ENCODE results near the gene MTARC2.

- PRO-cap, 7 experiments: no peak in any of the 7 experiments
- RAMPAGE, long total RNA, 2 experiments: no peak in any of the 2 experiments
Observed at GRCh38 chr1:220272736-220272979, 405 bp upstream of the RAB3GAP2 start.

DNA sequence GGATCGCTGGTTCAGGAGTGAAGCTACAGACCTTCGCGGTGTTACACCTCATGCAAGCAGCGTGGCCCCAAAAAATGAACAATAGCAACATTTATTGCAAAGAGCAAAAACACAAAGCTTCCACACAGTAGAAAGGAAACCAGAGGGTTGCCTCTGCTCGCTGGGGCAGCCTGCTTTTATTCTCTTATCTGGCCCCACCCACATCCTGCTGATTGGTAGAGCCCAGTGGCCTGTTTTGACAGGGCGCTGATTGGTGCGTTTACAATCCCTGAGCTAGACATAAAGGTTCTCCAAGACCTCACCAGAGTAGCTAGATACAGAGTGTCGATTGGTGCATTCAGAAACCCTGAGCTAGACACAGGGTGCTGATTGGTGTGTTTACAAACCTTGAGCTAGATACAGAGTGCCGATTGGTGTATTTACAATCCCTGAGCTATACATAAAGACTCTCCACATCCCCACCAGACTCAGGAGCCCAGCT lies 52.8 kb upstream of the MARK1 start:
- PRO-cap, 7 experiments: no peak in any of the 7 experiments
- RAMPAGE, long total RNA, 2 experiments: no peak in any of the 2 experiments

DNA sequence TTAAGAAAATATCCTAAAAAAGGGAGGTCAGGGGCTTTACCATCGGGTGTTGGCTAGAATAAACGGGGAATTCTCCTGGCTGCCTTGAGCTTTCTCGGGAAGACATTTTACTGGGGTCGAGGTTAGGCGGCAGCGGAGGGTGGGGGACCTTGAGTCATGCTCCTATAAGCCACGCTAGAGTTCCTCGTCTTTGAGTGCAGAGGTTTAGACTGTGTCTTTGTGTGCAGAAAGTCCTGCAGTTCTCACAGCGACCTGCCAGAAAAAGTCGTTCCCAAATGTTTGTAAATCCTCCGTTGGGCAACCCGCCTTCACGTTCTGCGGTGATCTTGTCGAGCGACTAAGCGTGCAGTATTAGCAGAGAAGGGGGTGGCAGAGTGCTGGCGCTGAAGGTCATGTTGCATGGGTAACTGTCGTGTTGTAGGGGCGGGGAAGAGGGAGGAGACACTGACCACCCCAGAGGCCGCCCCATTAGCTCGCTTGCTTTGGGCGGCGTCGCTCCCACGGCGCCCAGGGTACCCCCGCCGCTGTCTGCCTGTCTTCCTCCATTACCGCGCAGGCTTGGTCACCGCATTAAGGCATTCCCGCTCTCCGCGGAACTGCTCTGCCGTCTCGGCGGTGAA lies at the start of gene MTARC2:
TSS of gene MTARC2 (plus strand) at position 544 of the 620 bp plus-strand sequence.
- PRO-cap, 7 experiments: peak in 7 of 7 experiments; most common plus-strand start position 545 of the sequence (in 7); most common minus-strand start position 379 of the sequence (in 7)
- RAMPAGE, long total RNA, 2 experiments: no peak in any of the 2 experiments

DNA sequence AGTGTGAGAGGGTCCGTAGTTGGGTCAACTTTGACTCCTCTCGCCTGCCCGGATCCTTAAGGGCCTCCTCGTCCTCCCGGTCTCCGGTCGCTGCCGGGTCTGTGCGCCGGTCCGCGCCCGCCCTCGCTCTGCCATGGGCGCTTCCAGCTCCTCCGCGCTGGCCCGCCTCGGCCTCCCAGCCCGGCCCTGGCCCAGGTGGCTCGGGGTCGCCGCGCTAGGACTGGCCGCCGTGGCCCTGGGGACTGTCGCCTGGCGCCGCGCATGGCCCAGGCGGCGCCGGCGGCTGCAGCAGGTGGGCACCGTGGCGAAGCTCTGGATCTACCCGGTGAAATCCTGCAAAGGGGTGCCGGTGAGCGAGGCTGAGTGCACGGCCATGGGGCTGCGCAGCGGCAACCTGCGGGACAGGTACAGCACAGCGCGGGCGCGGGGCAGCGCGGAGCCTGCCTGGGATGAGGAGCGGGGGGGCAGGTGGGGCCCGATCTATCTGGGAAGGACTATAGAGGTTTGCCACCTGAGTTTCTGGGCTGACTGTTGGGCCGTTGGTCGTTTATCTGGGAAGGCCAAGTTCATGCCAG lies 364 bp downstream of the MTARC2 start:
- PRO-cap, 7 experiments: peak in 1 of 7 experiments; most common plus-strand start position 98 of the sequence (in 1); most common minus-strand start position 103 of the sequence (in 1)
- RAMPAGE, long total RNA, 2 experiments: start-site peak on the plus strand in 1 of 2 experiments, centred at position 31 of the sequence, 15 reads per replicate

GRCh38 chr1:220761523-220761826 lies 13.4 kb downstream of the MTARC2 start:
- PRO-cap, 7 experiments: no peak in any of the 7 experiments
- RAMPAGE, long total RNA, 2 experiments: no peak in any of the 2 experiments

- PRO-cap, 7 experiments: peak in 4 of 7 experiments; most common plus-strand start chr1:220877048 (in 2); most common minus-strand start chr1:220876652 (in 3)
- RAMPAGE, long total RNA, 2 experiments: no peak in any of the 2 experiments
Observed at GRCh38 chr1:220876381-220877160, 2.7 kb upstream of the HLX start.

DNA sequence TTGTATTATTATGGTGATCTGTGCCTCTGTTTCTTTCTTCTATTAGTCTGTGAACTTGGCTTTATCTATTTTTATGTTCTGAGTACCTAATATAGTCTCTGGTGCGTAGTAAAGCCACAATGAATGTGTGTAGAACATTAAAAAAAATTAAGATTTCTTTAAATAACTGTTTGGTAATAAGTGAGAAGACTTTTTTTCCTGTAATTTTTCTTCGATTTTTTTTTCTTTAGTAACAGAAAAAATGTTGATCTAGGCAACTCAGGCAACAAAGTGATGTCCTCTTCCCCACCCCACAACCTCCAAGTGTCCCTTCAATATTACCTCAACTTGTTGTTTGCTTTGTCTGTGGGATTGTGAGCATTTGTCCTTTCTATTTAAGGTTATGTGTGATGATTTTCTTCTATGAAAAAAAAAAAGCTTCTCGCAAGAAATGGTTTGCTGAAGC lies 218.1 kb downstream of the HLX start:
- PRO-cap, 7 experiments: no peak in any of the 7 experiments
- RAMPAGE, long total RNA, 2 experiments: no peak in any of the 2 experiments

DNA sequence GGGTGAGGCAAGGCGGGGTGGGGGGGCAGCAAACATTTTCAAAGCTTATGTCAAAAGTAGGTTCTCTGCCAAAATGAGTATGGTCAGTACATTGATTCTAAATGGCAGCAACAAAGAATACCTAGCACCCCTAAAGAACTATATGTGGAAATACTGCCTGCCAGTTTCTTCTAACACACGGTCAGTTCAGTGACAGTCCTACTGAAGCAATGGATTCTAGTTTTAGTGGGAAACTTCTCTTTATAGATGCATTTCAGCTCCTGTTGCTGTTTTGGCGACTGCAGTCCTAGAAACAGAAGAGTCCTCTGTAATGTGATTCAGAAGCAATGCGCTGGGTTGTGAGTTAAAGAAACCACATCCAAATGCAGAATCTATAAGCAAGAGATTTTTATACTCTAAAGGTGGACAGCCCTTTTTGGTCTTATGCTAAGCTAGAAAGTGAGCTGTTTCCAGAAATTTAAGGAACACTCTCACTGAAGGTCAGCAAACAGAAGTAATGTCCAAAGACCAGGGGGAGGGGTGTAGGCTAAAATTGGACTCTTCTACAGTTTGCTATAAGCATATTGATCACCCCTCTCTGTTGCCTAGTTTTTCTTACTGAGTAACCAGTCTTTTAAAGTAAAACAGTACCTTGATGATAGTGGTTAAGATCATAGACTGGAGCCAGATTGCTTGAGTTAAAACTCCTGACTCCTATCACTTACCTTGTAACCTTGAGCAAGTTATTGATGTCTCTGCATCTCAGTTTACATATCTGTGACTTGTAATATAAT lies 30.8 kb downstream of the DUSP10 start:
- PRO-cap, 7 experiments: no peak in any of the 7 experiments
- RAMPAGE, long total RNA, 2 experiments: no peak in any of the 2 experiments

- PRO-cap, 7 experiments: no peak in any of the 7 experiments
- RAMPAGE, long total RNA, 2 experiments: no peak in any of the 2 experiments
Observed at GRCh38 chr1:221716753-221717130, 25.1 kb downstream of the DUSP10 start.

DNA sequence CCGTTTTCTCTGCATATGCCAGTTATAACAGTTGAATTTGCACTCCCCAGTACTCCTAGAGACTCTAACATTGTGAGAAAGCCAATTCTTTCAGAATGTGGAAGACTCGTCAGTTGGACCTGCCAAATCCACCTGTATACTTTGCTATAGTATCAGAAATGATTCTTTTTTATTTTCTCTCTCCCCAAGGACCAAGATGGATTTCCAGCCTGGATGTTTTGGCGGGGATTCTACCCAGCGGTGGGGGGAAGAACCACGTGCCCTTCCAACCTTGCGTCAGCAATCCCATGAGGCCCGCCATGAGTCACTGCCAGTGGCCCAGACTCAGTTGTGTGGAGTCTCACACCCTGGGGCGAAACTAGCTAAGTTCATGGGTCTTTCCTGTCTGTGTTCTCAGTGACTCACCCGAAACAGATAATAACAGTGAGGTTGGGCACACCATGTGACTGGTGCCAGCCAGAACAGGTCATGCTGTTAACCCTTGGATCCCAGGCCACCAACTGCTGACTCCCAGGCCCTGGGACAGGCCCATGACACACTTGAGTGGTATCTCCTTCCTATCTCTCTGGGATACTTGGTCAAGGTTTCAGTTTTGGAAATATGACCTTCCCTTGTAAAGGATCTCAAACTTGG lies 97.9 kb upstream of the DUSP10 start:
- PRO-cap, 7 experiments: no peak in any of the 7 experiments
- RAMPAGE, long total RNA, 2 experiments: no peak in any of the 2 experiments

DNA sequence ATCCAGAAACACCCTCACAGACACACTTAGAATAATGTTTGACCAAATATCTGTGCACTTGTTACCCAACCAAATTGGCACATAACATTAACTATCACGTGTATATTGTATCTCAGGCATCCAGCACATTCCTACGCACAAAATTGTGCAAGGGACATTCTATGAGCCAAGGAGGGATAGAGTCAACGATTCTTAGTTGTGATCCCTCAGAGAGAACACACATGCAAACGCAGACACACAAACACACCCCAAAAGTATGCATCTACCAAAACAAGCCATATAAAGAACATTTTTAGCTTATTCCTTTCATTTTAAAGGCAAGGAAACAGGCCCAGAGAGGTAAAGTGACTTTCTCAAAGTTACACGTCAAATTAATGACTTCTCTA lies 195.7 kb upstream of the DUSP10 start:
- PRO-cap, 7 experiments: no peak in any of the 7 experiments
- RAMPAGE, long total RNA, 2 experiments: no peak in any of the 2 experiments

GRCh38 chr1:222068863-222069412 lies 327.0 kb upstream of the DUSP10 start:
- PRO-cap, 7 experiments: no peak in any of the 7 experiments
- RAMPAGE, long total RNA, 2 experiments: no peak in any of the 2 experiments

GRCh38 chr1:222524793-222525287 lies 23.1 kb downstream of the HHIPL2 start:
- PRO-cap, 7 experiments: no peak in any of the 7 experiments
- RAMPAGE, long total RNA, 2 experiments: no peak in any of the 2 experiments

GRCh38 chr1:222629419-222630236 lies 11.7 kb downstream of the MIA3 start:
- PRO-cap, 7 experiments: no peak in any of the 7 experiments
- RAMPAGE, long total RNA, 2 experiments: no peak in any of the 2 experiments

GRCh38 chr1:223000560-223001158 lies 142.4 kb downstream of the TLR5 start:
- PRO-cap, 7 experiments: no peak in any of the 7 experiments
- RAMPAGE, long total RNA, 2 experiments: no peak in any of the 2 experiments

DNA sequence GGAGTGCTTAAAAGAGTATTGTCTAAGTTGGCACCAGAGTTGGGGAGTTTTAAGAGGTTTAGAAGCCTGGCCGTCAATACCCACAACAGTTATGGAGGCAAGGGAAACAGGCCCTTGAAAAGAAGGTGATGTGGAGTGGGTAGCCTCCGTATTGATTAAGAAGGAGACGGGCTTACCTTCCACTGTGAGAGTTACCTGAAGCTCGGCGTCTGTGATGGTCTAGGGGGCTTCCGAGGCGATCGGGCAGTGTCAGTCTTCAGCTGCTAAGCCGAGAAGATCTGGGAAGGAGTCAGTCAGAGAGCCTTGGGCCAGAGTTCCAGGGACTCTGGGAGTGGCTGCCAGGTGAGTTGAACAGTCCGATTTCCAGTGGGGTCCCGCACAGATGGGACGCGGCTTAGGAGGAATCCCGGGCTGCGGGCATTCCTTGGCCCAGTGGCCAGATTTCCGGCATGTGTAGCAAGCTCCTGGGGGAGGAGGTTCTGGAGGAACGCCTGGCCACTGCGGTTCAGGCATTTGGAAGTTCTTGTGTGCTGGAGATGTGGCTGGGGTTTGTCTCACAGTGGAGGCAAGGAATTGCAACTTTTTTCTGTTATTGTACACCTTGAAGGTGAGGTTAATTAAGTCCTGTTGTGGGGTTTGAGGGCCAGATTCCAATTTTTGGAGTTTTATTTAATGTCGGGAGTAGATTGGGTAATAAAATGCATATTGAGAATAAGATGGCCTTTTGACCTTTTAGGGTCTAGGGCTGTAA lies 115.5 kb downstream of the TLR5 start:
- PRO-cap, 7 experiments: no peak in any of the 7 experiments
- RAMPAGE, long total RNA, 2 experiments: no peak in any of the 2 experiments

DNA sequence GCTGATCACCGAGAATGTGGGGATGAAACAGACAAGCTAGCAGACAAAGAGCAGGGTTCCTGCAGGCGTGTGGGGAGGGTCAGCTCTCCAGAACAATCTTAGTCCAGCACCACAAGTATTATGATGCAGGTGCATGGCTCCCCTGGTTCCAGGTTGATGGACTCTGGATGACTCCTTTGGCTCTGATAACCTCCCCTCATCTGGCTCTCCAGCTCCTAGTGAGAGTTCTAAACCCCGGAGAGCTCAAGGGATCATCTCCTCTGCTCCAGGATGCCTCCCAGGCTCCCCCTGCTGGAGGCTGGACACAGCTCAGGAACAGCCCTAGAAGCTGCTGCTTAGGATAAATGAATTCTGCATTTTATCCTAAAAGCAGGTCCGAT lies 53.1 kb downstream of the TLR5 start:
- PRO-cap, 7 experiments: no peak in any of the 7 experiments
- RAMPAGE, long total RNA, 2 experiments: no peak in any of the 2 experiments

DNA sequence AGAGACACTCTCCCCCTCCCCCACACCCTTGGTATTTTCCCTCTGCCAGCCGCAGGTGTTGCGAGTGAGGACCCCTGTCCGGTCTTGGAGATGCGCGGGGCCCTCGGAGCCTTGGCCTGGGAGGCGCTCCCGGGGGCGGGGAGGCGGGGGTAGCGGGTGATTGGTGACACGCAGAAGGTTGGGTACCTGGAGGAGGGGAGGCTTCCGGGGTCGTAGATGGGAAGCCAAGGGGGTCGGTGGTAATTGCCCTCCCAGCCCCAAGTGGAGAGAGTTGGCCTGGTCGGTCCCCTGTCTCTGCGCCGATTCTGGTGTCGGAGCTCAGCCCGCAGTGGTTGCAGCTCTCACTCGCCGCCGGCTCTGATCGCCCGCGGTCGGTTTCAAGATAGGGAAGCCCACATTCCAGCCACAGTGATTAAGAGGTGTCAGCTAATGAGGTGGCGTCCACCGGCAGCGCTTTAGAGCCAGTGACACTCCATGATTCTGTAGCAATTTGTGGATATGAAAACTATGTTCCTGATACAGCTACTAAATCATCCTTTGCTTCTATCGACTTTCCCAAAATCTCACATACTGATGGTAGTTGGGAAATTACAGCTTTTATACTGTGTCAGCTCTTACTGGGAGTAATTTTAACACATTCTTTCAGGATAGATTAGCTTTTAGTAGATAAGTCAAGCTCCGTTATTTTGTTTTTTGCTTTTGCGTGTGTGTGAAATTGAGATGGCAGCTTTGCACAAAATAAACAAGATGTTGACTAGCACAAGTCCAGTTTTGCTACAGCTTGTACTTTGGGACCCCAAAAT lies 1.1 kb upstream of the SUSD4 start:
- PRO-cap, 7 experiments: peak in 6 of 7 experiments; most common plus-strand start position 344 of the sequence (in 3); most common minus-strand start position 359 of the sequence (in 6)
- RAMPAGE, long total RNA, 2 experiments: no peak in any of the 2 experiments

GRCh38 chr1:223544685-223545404 lies 120.7 kb downstream of the CAPN8 start:
- PRO-cap, 7 experiments: no peak in any of the 7 experiments
- RAMPAGE, long total RNA, 2 experiments: no peak in any of the 2 experiments

GRCh38 chr1:223639360-223639565 lies 26.2 kb downstream of the CAPN8 start:
- PRO-cap, 7 experiments: no peak in any of the 7 experiments
- RAMPAGE, long total RNA, 2 experiments: no peak in any of the 2 experiments